ENCODE measurements around the gene CRIP1.

- PRO-cap = no peak
Observed at GRCh38 chr14:105478157-105479363, 3.9 kb downstream of the CRIP2 start.

DNA sequence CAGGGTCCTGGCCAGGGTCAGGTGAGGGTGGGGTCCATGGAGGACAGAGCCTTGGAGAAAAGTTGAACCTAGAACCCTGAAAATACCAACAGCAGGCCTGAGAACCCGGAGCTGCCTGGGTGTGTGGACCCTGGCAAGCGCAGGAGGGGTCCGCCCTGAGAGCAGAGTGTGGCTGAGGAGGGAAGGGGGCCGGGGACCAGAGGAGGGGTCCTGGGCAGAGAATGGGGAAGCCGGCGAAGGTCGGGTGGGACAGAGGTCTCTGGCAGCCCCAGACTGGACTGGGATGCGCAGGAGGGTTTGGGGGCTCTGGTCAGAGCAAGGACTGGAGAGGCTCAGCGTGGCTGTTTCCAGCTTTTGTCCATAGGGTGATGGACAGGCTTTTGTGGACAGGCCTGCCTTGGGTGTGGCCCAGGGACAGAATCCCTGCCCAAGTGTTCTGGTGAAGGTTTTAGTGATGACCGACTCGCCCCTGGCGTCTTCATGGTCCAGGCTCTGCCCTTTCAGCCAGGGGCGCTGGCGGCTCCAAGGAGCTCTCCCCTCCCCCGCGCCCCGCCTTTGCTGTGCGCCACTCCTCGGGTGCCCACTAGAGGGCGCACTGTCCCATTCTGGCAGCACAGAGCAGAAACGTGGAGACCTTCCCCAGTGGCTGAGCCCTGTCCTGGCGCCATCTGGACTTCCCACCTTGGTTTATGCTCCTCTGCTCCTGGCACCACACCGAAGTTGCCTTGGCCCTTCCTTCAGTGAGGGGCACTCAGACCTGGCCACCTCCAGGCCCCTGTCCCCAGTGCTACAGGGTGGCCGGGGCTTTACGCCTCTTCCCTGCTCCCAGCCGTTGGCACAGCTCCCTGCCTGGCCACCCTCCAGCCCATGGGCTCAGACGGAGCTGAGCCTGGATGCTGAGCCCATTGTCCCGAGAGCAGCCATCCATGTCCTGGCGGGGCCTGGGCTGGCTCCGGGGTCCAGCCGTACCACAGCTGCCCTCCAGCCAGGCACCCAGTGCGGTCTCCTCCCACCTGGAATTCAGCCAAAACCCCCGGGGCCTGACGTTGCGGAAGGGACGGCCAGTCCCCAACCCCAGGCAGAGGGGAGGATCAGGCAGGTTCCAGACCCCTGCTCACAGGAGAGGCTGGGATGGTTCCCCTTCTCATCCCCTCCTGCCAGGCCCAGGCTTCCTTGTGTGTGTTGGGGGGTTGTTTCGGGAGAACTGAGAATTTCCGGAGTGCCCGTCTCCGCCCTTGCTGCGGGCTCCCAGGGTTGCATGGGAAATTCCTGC, 5.8 kb upstream of the CRIP1 start:
- PRO-cap = unidirectional peak, plus-strand start at position 621 of the sequence; unidirectional peak, plus-strand start at position 685 of the sequence; bidirectional peak, plus-strand start outside the sequence, minus-strand start at position 1,174 of the sequence

GRCh38 chr14:105486243-105487343, at the start of gene CRIP1:
Gene CRIP1, plus strand, starts transcription at chr14:105486886.
- PRO-cap = bidirectional peak, plus-strand start at chr14:105486915, minus-strand start at chr14:105486818; bidirectional peak, plus-strand start at chr14:105487197, minus-strand start at chr14:105487257

DNA sequence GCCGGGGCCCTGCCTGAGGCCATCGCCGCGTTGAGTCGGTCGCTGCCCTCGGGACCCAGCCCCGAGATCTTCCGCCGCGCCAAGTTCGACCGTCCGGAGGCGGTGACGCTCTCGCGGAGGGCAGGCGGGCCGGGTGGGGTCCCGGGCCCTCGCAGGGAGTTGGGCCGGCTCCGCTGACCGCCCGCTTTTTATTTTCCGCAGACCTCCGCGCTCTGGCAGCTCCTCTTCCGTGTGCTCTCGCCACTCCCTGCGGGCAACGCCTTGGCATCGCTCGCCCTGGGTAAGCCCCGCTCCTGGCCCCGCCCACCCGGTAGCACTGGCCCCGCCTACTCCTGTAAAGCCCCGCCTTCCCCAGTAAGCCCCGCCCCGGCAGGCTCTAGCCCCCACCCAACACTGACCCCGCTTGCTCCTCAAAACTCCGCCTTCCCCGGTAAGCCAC, 394 bp downstream of the TEDC1 start:
- PRO-cap = unidirectional peak, minus-strand start at position 236 of the sequence; unidirectional peak, minus-strand start at position 278 of the sequence

DNA sequence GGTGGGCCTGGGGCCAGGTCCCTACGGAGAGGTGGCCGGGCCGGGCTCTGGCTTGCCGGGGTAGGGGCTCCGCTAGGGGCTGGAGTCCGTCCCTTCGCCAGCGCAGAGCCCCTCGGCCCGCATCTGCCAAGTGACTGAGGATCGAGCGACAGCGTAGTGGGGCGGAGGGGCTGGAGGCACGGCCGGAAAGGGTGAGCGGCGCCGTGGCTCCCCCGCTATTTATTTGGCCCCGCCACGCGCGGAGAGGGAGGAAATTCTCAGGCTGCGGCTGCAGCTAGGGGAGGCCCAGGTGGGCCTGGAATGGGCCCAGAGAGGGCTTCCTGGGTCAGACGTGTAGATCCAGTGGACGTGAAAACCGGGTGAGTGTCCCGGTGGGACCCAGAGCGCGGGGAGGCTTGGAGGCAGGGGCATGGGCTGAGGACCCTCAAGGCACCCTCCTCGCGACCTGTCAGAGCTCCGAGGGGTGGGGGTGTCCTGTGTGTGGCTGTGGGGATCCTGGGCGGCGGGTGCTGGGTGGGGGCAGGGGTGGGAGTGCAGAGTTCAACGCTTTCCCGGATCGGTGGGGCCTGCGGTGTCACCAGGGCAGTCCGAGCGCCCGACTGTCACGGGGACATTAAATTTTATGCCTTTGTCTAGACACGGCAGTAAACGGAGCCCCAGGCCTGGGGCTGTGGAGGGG, 836 bp downstream of the TMEM121 start:
- PRO-cap = no peak

GRCh38 chr14:105855322-105856460, 329.3 kb downstream of the TMEM121 start:
- PRO-cap = no peak

GRCh38 chr14:105900457-105900963, 374.1 kb downstream of the TMEM121 start:
- PRO-cap = no peak

- PRO-cap = no peak
Observed at GRCh38 chr14:106557290-106557795, 1031.0 kb downstream of the TMEM121 start.

DNA sequence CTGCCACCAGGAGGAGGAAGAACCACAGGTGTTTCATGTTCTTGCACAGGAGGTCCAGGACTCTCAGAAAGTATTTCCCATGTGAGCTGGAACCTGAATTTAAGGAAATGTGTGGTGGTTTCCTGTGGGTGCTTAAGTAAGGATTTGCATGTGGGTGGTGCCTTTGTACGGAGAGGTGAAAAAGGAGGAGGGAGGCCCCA, 1113.0 kb downstream of the TMEM121 start:
- PRO-cap = no peak

- PRO-cap = no peak
Observed at GRCh38 chr14:106714996-106715323, 1188.6 kb downstream of the TMEM121 start.